Stomach (tissue), 7 donors: ENCODE measurements around the gene HCRT.

DNA sequence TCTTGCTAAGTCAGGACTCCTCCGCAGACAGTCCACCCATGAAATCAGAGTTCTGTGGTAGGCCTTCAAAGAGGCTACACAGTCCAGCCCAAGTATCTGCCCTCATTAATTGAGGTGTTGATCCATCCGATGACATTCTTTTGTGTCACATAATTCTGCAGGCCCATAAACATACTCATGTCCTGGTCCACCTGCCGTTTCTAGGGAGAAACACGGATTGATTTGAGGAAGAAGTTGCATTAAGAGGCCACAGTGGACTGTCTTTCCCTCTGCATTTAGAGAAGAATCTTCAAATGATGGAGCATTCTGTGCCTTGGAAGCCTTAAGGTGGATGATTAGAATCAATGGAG lies 348 bp upstream of the KRT31 start:
- PRO-cap: no peak
- RAMPAGE, long total RNA, 5 experiments: no peak in any of the 5 experiments
- RRBS: no CpG with 5 or more reads among the region's 4 CpGs

GRCh38 chr17:41647785-41648484 lies 23.6 kb upstream of the KRT17 start:
- PRO-cap: no peak
- RAMPAGE, long total RNA, 5 experiments: no peak in any of the 5 experiments
- RRBS: 32% methylated on average over 2 of the region's 28 CpGs

- PRO-cap: no peak
- RAMPAGE, long total RNA, 5 experiments: no peak in any of the 5 experiments
- RRBS: no CpG with 5 or more reads among the region's 23 CpGs
Observed at GRCh38 chr17:41665216-41665875, 23.3 kb upstream of the EIF1 start.

- PRO-cap: no peak
- RAMPAGE, long total RNA, 5 experiments: no peak in any of the 5 experiments
- RRBS: no CpG with 5 or more reads among the region's 3 CpGs
Observed at GRCh38 chr17:41693372-41693729, 4.7 kb downstream of the EIF1 start.

GRCh38 chr17:41792610-41793683 lies 6.4 kb upstream of the JUP start:
- PRO-cap: unidirectional peak, plus-strand start at chr17:41793107; bidirectional peak, plus-strand start at chr17:41793423, minus-strand start at chr17:41793344
- RAMPAGE, long total RNA, 5 experiments: no peak in any of the 5 experiments
- RRBS: no CpG with 5 or more reads among the region's 21 CpGs

DNA sequence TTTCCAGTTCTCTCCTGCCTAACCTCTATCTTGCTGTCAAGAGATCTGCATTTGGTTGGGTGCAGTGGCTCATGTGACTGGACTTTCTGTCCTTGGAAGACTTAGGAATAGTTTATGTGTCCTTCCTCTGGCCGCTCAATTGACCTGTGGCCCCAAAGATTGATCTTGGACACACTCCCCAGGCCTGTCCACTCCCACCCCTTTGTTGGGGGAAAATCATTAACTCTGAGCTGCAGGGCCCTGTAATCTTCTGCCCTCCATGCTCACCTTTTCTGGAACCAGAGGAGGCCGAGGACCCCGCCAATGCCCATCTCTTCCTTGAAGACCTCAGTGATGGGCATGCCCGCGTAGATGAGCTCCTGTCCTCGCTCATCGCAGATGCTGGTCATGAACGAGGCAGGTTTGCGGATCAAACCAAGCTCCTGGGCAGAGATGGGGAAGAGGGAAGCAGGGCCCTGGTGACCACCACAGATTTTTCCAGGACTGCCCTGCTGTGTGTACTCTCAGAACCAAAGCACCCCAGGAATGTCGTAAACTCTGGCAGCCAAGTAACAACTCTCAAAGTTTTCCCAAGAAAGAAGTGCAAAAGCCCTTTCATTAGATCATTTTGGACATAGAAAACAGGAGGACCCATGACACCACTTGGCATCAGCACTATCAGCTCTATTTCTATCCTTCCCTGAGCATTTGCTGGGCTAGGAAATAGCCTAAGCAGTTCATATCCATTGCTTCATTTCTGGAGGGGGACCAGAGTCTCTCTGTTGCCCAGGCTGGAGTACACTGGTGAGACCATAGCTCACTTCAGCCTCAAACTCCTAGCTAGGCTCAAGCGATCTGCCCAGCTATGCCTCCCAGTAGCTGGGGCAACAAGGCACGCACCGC lies 8.6 kb upstream of the KLHL11 start:
- PRO-cap: no peak
- RAMPAGE, long total RNA, 5 experiments: start-site peak on the minus strand in 1 of 5 experiments, centred at position 335 of the sequence, 14 reads per replicate
- RRBS: no CpG with 5 or more reads among the region's 13 CpGs

DNA sequence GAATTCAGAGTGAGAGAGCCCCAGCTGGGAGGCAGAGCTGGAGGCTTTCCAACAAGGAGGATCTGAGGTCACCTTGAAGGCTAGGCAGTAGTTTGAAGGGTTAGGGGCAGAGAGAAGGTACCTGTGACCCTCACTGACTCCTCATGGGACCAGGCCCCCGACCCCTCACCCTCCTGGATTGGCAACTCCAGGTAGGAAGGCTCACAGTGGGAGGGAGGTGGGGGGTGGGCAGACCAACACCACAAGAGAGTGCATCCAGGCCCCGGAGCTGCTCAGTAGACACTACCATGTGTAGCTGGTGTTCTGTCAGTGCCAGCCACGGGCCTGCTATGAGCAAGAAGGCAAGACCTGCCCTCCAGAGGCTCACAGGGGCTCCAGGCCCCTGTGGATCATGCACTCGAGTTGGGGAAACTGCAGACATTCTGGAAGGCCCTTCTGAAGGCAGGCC lies 6.0 kb upstream of the CNP start:
- PRO-cap: no peak
- RAMPAGE, long total RNA, 5 experiments: no peak in any of the 5 experiments
- RRBS: no CpG with 5 or more reads among the region's 4 CpGs

DNA sequence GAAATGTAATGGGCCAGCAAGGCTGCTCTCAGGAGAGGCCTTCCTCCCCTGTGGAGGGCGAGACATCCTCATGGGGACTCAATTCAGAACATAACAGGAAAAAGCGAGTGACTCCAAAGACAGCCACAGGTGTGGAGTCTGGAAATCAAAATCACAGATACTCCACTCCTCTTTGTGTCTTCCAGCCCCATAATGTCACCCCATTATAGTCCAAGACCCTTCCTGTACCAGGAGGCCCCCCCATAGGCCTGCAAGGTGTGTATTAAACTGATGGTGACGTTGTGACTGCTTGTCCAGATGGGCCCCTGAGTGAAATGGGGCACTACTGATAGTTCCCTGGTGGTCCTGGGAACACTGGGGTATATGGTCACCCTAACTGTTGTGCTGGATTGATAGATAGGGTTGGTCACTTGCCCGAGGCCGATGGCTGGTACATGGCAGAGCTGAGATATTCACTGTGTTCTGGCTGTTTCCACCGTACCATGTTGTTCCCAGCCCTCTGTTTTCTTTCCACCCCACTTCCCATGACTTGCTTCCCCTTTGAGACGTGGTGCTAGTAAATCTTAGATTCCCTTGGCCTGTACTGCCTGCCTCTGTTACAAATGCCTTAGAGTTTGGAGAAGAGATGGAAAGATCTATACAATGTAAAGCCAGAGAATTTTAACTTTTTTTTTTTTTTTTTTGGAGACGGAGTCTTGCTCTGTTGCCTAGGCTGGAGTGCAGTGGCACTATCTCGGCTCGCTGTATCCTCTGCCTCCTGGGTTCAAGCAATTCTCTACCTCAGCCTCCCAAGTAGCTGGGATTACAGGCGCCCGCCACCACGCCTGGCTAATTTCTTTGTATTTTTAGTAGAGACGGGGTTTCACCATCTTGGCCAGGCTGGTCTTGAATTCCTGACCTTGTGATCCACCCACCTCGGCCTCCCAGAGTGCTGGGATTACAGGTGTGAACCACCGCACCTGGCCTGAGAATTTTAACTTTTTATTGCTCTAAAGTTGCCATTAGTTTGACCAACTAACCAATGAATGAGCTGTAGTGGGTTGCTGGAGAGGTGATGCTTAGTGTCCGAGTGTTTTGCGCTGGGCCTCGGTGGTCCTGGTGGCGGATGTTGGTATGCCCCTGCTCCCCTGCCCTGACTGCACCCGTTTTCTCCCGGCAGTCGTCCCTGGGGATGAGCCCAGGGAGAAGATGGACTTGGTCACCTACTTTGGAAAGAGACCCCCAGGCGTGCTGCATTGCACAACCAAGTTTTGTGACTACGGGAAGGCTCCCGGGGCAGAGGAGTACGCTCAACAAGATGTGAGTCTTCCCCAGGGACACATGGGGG lies 4.6 kb downstream of the CNP start:
- PRO-cap: no peak
- RAMPAGE, long total RNA, 5 experiments: no peak in any of the 5 experiments
- RRBS: 90% methylated on average over 5 of the region's 27 CpGs

- PRO-cap: no peak
- RAMPAGE, long total RNA, 5 experiments: no peak in any of the 5 experiments
- RRBS: no CpG with 5 or more reads among the region's 3 CpGs
Observed at GRCh38 chr17:42024057-42024472, 4.2 kb downstream of the NKIRAS2 start.

GRCh38 chr17:42063603-42064063 lies 13.2 kb upstream of the C17orf113 start:
- PRO-cap: no peak
- RAMPAGE, long total RNA, 5 experiments: no peak in any of the 5 experiments
- RRBS: no CpG with 5 or more reads among the region's 19 CpGs

DNA sequence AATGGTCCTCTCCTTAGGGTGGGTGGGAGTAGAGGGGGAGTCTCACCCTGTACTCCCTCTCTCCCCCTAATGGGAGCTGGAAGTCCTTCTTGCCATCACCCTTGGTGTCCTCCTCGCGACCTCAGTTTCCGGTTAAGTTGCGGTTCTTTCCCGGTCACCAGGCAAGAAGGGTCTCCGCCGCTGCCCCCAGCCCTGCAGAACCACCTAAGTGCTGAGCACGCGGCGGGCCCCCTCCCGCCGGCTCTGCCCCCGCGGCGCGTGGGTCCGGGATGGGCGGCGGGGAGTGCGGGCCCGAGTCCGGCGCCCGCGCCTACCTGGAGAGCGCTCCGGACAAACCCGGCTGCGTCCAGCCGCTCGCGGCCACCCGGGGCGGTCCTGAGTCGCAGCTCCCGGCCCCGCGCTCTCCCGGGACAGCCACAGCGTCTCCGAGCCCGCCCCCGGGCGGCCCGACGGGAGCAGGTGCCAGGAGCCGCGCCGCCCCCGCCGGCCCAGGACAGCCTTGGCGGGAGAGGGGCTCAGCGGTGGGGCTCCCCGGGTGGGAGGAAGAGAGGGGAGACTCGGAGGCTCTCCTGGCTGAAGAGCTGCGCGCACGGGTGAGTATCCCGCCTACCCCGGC lies 22.0 kb upstream of the C17orf113 start:
- PRO-cap: no peak
- RAMPAGE, long total RNA, 5 experiments: no peak in any of the 5 experiments
- RRBS: 8% methylated on average over 29 of the region's 60 CpGs

DNA sequence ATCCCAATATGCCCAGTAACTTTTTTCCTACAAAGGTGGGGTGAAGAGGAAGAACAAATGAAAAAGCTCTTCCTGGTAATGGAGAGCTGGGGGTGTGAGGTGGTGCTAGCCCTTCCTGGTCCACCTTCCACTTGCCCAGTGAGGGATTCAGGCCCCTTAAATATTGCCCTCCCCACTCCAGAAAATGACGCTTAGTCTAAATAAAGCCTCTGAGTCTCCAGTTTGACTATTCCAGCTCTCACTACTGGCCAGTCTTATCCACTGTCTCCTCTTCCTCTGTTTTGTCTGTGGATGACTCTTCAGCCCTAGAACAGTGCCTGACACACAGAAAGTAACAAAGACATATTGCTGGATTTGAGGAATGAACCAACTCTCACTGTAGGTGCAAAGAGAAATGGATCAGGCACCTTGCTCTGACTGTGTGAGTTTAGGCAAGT lies 21.5 kb downstream of the ZNF385C start:
- PRO-cap: no peak
- RAMPAGE, long total RNA, 5 experiments: no peak in any of the 5 experiments
- RRBS: no CpG with 5 or more reads among the region's 1 CpG

- PRO-cap: no peak
- RAMPAGE, long total RNA, 5 experiments: no peak in any of the 5 experiments
- RRBS: no CpG with 5 or more reads among the region's 5 CpGs
Observed at GRCh38 chr17:42105037-42105525, 6.8 kb upstream of the ZNF385C start.

DNA sequence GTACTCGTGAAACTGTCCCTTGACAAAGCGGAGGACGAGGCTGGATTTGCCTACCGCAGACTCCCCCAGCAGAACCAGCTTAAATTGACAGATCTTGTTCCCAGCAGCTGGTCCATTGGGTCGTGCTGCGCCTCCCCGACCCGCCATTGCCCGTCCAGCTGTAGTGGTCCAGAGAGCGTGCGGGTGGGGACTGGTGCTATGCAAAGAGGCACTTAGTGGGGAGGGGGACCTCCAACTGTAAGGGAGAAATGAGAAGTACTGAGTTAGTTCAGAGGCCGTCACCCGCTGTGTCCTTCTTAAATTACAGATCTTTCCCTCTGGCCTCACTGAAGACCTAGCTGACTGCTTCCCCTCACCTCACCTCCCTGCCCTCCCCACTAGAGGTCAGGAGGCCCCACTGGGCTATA lies 7.8 kb downstream of the HSPB9 start:
- PRO-cap: no peak
- RAMPAGE, long total RNA, 5 experiments: start-site peak on the minus strand in 2 of 5 experiments, centred at positions 55 to 78 of the sequence, 21 reads per replicate
- RRBS: no CpG with 5 or more reads among the region's 13 CpGs

- PRO-cap: no peak
- RAMPAGE, long total RNA, 5 experiments: no peak in any of the 5 experiments
- RRBS: no CpG with 5 or more reads among the region's 7 CpGs
Observed at GRCh38 chr17:42142109-42142605, 12.6 kb downstream of the RAB5C start.

- PRO-cap: no peak
- RAMPAGE, long total RNA, 5 experiments: no peak in any of the 5 experiments
- RRBS: no CpG with 5 or more reads among the region's 13 CpGs
Observed at GRCh38 chr17:42178798-42179003, 2.2 kb downstream of the KCNH4 start.

DNA sequence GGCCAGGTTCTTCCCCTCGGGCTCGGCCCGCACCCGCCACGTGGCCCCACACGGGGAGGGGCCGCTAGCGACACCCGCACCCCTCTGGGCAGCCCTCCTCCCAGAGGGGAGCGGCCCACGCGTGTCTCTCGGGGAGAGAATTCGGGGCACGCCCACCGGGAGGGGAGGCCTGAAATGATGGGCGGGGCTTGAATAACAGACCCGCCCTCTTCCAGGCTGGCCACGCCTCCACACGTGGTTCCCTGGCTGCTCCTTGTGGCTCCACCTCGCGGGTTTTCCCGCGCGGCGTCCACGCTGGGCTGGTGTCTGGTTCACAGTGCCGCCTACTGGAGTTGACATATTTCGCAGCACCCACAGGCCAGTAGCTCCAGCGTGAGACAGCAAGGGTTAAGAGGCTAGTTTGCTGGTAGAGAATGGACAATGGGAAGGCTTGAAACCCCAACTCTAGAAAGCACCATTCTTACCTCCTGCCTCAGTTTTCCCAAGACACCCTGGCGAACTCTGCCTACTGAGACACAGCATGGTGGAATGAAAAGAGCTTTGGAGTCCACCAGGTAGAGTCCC lies 300 bp upstream of the KCNH4 start:
- PRO-cap: no peak
- RAMPAGE, long total RNA, 5 experiments: no peak in any of the 5 experiments
- RRBS: no CpG with 5 or more reads among the region's 31 CpGs

DNA sequence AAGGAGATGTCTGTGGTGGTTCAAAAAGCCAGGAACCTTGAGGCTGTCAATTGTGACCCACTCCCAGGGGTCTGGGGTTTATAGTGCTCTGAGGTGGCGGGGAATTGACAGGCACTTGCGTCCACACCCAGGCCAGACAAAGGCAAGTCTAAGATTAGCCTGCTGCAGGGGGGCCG lies at the start of gene HCRT:
HCRT (minus strand) TSS at position 55 of the 176 bp plus-strand sequence.
- PRO-cap: no peak
- RAMPAGE, long total RNA, 5 experiments: no peak in any of the 5 experiments
- RRBS: no CpG with 5 or more reads among the region's 3 CpGs

DNA sequence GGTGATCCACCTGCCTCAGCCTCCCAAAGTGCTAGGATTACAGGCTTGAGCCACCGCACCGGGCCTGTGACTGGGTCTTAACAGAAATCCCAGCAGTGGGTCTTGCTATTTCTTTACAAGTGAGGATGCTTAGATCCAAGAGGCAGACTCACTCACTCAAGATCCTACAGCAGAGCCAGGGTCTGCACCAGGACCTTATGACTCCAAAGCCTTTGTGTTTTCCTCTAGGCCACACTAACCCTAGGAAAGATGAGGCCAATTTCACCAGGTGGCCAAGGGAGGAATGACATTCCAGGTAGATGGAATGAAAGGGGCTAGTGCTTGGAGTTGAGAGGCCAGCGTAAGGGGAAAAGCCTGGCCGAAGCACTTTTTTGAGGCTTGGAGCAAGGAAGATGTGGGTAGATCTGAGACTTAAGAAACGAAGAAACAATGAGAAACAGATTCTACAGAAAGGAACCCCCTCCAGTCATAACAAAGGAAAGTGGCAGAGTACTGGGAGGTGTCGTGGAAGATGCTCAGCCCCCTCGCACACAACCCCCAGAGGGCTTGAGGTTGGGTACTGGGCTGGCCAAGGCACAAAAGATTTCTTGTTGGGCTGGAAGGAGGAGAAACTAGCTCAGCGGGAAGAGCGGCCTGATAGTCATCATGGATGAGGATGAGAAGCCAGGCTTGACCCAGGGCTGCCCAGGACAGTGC lies 5.6 kb upstream of the STAT5A start:
- PRO-cap: no peak
- RAMPAGE, long total RNA, 5 experiments: no peak in any of the 5 experiments
- RRBS: no CpG with 5 or more reads among the region's 9 CpGs

DNA sequence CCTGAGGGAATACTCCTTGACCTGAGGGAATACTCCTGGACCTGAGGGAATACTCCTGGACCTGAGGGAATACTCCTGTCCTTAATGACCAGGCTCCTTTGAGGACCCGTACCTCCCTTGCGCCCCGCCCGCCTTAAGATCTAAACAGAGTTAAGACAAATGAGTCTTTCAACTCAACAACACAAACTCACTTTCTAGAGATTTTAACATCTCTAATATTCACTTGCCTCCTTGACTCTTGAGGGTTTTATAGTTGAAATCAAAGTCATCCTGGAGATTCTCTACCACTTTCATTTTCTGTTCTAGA lies 49.8 kb downstream of the STAT3 start:
- PRO-cap: no peak
- RAMPAGE, long total RNA, 5 experiments: no peak in any of the 5 experiments
- RRBS: no CpG with 5 or more reads among the region's 4 CpGs